ENCODE data around the gene HIVEP2.

- PRO-cap, 2 experiments = peak in 1 of 2 experiments; most common plus-strand start chr6:139289413 (in 1); most common minus-strand start chr6:139289382 (in 1)
These were observed 2.5 kb downstream of the TXLNB start for GRCh38 chr6:139289104-139289818.

- PRO-cap, 2 experiments = peak in 1 of 2 experiments; most common plus-strand start chr6:139339125 (in 1)
These were observed 35.6 kb downstream of the CITED2 start for GRCh38 chr6:139338715-139339347.

DNA sequence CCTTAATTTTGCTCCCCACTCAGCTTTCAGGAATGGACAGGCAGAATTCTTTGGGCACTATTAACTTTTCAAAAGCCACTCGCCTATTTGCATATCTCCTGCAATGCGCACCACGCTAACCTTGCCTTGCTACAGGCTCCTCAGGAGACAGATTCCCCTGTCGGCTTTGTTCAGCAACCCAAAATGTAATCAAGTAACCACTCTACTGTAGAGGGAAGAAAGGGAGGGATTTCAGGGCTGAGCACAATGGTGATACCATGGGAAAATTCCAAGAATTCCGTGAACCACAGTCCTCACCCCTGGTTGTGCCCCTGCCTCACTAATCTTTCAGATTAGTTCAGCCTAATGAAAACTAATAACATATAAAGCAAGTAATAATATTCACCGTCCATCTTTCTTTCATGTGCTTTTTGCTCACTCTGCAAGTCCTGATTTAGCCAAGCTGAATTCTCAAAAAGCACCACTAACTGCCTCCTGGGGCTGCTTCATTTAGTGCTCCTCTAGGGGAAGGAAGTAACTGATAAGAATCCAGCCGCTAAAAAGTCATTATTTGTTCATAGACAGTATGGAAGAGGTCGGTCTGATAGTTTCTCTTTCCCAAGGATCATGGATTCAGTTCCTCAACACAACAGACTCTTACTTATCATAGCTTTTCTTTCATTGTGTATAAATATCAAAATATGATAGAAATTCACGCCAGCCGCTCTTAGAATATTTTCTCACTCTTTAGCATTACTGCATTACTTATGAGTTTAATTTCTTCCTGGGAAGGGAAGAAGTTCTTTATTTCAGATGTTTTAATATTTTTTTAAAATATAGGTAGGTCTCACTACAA is 6.5 kb downstream of the CITED2 start:
- PRO-cap, 2 experiments = no peak in any of the 2 experiments

- PRO-cap, 2 experiments = no peak in any of the 2 experiments
These were observed 130.9 kb upstream of the CITED2 start for GRCh38 chr6:139505391-139505654.

- PRO-cap, 2 experiments = no peak in any of the 2 experiments
These were observed 203.8 kb upstream of the CITED2 start for GRCh38 chr6:139578153-139578645.

DNA sequence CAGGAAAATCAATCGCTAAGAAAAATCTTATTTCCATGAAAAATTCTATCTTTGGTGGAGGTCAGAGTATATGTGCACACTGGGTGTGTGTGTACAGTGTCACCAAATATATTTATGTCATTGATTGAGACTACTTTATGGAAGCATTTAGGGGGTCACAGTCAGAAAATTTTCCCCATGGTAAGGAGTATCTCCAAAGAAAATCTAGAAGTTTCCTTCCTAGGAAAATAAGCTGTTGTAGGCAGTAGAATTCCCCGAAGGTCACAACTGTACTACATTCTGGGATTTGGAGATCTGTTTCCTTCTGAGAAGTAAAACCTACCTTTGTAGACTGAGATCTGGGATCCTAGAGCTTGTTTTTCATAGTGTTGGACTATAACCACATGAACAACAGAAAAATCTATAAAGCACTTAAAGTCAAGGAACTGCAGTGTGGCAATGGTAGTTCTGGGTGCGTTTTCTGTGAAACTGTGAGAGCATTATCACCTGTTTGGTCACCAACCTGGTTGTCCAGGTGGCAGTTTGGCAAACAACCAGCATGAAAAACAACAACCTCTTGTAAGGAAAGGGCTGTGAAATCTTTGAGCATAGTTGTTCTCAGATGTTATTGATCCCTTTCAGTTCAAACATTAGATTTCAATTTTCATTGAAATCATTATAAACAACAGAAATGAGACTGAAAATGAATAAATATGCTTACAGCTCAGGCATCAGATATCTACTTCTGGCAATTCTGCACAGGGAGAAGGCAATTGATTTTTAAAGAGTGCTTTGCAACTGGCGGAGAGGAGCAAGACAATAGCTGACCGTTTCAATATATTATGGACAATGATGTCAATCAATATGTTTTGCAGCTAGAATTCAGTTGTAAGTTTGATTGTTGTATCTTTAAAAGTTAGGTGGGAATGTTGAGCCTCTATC is 215.7 kb upstream of the CITED2 start:
- PRO-cap, 2 experiments = no peak in any of the 2 experiments

- PRO-cap, 2 experiments = no peak in any of the 2 experiments
These were observed 498.2 kb upstream of the CITED2 start for GRCh38 chr6:139872726-139873044.

DNA sequence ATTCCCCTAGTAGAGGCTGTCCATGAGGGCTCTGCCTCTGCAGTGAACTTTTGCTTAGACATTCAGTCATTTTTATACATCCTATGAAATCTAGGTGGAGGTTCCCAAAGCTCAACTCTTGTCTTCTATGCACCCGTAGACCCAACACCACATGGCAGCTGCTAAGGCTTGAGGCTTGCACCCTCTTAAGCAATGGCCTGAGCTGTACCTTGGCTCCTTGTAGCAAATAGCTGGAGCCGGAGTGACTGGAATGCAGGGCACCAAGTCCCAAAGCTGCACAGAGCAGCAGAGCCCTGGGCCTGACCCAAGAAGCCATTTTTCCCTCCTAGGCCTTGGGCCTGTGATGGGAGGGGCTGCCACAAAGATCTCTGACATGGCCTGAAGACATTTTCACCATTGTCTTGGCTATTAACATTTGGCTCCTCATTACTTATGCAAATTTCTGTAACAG is 938.6 kb upstream of the CITED2 start:
- PRO-cap, 2 experiments = no peak in any of the 2 experiments

DNA sequence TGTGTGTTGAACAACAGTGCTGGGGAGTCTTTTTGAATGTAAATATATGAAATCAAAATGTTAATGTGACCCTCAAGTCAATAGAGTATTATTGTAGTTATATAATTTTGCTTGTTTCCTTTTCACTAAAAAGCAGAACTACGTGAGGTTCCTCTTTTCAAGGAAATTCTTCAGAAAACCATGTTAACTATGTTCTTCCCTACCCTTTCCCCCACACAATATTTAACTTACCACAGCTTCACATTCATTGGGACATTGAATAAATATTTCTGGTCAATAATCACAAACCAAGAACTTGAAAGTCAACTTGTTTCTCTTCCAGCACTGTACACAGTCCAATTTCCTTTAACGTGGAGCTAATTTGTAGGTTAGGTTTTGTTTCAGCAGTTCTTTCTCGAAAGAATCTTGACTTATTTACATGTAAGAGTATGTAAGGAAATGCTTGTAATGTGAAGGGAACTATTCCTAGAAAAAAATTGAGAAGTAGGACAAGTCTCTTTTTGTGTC is 946.0 kb upstream of the CITED2 start:
- PRO-cap, 2 experiments = no peak in any of the 2 experiments

- PRO-cap, 2 experiments = no peak in any of the 2 experiments
These were observed 386.9 kb upstream of the GJE1 start for GRCh38 chr6:141745820-141746252.

GRCh38 chr6:142301342-142301601 is 535 bp upstream of the ADGRG6 start:
- PRO-cap, 2 experiments = no peak in any of the 2 experiments

DNA sequence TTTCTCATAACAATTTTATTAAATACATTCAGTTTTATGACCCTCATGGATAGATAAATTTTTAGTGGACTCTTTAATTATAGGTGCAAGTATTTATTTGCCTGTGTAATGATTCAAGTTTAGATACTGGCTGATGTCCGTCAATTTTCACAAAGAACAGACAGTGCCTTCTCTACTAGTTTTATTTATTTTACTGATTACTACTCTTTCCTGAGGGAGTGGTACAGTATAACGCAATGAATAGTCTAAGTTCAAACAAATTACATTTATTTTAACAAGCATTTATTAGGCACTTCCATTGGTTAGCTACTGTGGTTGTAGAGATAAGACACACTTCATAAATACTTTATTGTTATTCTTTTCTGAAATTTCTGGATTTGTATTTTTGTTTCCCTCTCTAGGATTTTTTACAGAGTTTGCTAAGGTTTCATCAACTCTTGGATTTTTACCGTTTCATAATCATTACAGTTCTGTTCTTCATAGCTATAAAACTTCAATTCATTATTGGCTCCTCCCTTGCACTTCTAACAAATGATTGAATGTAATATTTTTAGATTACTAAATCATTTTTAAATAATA is 74.4 kb downstream of the ADGRG6 start:
- PRO-cap, 2 experiments = no peak in any of the 2 experiments

DNA sequence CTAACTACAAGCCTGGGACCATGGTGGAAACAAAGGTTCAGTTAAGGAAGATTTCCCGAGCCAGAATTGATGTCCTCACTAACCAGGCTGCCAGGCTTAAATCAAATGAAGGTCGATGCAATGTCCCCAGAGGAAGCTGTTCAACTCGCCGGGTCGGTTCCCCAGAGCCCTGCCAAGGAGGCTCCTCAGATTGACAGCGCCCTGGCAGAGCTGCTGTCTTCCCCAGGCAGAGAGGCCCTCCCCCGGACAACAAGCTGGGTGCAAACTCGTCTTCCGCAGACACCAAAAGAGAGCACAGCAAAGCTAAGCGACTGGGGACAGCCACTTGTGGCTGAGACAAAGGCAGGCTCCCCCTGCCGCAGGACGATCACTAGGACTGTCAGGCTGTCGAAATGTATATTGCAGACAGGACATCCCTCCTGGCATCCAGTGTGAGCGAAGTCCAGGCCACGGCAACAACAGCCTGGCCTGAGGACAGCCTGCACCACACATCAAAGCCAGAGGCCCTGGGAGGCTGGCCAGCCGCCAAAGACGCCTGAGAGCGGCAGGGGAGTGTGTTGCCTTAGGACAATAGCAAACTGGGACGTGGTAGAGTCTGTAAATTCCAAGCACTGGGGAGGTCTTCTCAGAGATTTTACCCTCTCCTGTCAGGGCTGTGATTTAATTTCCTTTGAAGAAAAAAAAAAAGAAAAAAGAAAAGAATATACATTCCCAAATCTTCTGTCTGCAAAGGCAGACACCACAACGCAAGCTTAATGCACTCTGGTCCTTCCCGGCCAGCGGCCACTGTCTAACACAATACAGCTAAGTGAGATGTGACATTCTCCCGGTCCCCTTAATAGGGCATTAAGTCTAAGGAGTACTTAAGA is 99.1 kb downstream of the HIVEP2 start:
- PRO-cap, 2 experiments = peak in 2 of 2 experiments; most common plus-strand start position 334 of the sequence (in 1); most common minus-strand start position 103 of the sequence (in 1)

DNA sequence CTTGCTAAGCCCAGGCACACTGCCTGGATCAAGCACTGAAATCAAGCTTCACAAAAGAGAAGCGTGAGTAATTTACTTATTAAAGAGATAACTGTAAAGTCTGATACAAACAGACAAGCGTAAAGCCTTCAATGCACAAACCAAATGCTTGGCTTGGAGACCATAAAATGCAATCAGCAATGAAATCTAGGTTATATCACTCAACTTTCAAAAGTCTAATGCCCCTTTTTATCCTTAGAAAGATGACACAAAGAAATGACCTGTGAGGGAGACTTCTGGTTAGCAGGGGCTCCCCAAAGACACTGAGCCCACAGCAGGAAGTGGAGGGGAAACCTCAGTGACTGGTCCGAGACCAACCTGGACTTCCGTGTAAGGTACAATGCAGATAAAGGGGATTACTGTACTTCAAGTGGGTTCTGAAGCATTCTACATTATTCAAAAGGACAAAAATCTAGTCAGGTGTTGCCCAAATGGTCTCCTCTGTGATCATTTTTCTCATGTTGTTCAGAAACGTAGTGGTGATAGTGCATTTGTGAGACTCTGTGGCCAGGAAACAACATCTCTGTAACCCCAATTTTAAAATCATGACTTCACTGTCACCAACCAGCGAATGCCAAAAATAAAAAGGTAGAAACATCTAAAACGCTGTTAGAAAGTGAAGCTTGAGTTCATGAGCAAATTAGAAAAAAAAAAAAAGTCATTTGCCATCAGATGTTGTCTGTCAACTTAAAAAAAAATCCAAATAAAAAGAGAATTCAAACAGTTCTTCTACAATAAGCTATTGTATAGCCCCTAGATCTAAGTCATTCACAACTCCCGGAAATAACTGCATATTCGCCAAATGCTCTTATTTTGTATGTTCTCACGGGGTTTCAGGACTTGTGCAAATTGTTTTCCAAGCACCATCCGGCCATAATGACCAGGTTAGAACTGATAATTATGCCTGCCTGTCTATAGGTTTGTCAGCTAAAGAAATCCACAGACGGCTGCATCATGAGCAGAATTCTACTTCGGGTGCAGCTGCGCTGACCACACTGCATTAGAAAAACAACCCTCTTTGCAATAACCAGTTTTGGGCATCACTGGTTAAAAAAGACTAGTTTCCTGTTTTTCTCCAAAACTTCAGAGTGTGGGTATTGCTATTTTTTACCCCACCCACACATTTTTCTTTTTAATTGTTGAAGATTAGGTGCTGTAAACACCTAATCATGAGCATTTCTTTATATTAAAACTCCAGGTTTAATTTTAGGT is 88.0 kb downstream of the HIVEP2 start:
- PRO-cap, 2 experiments = no peak in any of the 2 experiments

- PRO-cap, 2 experiments = no peak in any of the 2 experiments
These were observed 65.3 kb downstream of the HIVEP2 start for GRCh38 chr6:142879473-142880230.

- PRO-cap, 2 experiments = no peak in any of the 2 experiments
These were observed 28.9 kb downstream of the HIVEP2 start for GRCh38 chr6:142915722-142916906.

DNA sequence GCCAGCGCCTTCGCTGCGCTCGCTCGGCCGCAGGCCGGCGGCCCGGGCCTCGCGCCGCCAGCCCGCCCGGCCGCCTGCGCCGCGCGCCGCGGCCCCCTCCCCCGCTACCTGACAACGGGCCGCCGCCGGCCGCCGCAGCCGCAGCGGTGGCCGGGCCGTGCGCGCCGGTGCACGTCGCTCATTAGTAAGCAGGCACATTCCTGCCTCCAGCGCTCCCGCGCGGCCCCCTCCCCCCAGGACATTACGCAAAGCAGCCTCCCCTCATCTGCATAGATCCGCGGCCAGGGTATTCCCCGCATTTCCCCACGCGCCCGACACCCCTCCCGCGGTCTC is at the start of gene HIVEP2:
Gene HIVEP2, minus strand, starts transcription at position 186 of the 333 bp plus-strand sequence.
- PRO-cap, 2 experiments = peak in 2 of 2 experiments; most common plus-strand start position 264 of the sequence (in 1); most common minus-strand start position 183 of the sequence (in 2)

DNA sequence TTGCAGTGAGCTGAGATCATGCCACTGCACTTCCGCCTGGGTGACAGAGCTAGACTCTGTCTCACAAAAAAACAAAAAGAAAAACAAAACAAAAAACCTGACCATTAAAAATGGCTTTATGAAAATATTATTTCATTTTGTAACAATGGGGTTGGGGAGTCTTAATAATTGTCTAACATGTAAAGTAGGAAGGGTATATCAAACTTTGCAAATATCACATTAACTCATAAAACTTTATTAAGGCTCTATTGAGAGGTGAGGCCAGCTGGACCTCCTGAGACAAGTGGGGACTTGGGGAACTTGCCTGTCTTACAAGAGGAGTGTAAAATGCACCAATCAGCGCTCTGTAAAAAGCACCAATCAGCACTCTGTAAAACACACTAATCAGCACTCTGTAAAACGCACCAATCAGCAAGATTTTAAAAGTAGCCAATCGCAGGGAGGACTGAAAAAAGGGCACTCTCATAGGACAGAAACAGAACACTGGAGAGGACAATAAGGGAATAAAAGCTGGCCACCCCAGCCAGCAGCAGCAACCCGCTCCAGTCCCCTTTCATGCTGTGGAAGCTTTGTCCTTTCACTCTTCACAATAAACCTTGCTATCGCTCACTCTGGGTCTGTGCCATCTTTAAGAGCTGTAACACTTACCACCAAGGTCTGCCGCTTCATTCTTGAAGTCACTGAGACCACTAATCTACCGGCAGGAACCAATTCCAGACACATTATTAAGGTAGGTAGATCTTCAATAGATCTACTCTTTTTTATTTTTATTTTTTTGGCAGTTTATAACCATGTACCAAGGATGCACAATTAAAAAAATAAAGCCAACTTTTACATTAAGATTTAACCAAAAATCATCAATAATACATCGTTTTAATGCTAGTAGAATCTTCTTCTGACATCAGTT is 1.8 kb upstream of the AIG1 start:
- PRO-cap, 2 experiments = peak in 2 of 2 experiments; most common plus-strand start position 478 of the sequence (in 1); most common minus-strand start position 285 of the sequence (in 1)

GRCh38 chr6:143561624-143562302 is 50.2 kb upstream of the FUCA2 start:
- PRO-cap, 2 experiments = no peak in any of the 2 experiments

DNA sequence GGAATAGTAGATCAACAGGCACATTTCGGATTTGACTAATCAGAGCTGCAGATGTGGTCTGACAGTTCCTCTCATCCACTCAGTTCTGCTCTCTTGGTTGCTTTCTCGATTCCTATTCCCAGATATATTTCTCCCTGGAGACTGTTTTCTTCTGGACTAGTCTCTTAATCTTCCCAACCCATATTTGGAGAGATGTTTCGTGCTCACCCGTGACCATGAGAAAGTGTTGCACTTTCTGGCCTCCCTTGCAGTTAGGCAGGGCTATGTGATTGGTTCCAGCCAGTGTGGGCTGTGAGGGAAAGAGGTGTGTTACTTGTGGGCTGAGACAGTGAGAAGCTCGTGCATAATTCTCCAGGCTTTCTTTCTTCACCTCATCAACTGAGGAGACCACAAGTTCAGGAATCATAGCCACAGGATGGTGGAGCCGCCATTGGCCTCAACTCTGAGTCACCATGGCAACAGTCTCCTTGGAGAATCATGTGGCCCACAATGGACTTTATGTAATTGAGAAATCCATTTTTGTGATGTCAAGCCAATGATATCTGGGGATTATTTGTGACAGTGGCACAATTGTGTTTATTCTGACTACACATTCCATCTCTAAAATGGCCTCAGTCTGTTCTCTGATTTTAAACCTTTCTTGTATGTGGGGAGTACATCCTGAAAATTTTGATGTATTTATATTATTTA is 57.5 kb upstream of the FUCA2 start:
- PRO-cap, 2 experiments = peak in 2 of 2 experiments; most common plus-strand start position 309 of the sequence (in 1); most common minus-strand start position 87 of the sequence (in 2)

Measured in heart right ventricle (tissue), 2 donors.